ENCODE results near the genes ATF7, HOXC10 and HOXC6.

DNA sequence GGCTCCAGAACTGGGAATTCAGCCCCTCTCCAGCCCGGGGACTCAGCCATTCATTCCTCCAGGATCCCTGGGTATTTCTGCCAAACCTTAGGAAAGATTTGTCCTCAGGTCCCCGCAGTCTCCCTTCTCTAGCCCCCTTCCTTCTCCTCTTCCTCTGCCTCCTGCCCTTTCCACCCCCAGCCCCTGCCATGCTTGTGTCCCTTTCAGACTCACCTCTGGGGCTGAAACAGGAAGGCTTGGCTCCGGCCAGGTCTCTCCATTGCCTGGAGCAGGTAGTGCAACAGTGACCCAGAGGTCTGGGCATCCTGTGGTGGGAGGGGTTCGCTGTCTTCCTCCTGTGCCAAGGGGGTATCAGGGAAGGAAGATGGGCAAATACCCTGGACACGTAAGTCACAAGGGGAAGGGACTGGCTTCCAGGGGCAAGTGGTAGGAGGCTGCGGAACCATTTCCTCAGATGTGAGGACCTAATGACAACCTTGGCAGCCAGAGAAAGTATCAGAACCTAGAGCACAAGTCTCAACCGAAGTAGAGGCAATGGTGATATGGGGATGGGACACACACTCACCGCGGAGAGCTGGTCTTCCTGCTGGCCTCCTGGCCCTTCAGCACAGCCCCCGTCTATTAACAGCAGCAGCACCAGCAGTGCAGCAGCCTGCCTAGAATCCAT lies 343 bp downstream of the NPFF start:
- RRBS = no CpG with 5 or more reads among the region's 10 CpGs

DNA sequence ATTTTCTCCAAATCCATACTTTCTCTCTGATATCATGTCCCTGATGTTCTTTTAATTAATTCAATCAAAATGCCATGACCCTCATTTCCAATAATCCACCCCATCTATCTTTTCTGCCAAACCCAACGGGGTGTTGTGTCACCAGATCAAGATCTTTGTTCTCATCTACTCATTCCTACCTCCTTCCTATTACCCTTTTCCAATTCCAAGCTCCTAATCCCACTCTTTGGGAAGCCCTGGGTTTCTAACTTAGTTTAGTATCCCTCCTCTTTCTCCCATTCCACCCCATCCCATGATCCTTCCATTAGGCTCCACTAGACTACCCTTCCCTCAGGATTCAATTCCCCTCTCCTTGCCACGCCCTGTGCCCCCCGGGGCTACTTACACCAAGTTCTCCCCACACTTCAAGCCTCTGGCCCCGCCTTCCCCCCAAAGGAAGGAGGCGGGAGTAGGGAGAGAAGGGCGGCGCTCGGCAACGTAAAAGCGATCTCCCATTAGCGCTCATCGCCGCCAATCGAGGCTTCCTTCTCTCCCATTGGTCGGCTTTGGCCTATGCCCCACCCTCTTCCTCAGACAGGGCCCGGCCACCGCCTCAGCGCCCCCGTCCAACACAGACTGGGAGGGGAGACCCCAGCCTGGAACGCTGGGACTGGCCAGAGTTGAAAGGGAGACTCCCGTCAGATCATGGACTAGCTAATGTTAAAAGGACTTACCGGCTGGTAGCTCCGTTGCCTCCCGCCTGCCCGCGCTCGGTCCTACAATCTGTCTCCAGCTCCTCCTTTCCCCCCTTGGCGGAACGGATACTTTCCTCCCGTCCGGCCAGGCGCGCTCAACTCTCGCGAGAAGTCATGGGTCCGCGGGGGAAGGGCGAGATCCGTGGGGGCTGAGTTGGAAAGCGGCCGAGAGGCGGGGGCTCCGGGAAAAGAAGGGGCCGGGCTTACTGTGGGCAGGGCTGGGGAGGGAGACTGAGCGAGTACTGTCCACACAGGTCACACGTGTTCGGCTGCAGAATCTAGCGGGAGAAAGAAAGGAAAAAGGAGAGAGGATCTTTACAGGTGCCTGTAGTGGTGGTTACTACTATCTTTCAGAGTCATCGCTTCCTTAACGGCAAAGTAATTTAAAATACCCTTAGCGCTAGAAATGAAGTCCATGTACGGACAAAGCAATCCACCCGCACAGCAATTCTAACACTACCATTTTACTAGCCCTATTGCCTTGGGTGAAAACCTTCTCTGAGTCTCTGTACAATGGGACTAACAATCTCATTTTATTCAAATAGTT lies at the start of gene ATF7:
ATF7 (minus strand) TSS at position 817 of the 1,281 bp plus-strand sequence.
- RRBS = 2% methylated on average over 17 of the region's 53 CpGs

DNA sequence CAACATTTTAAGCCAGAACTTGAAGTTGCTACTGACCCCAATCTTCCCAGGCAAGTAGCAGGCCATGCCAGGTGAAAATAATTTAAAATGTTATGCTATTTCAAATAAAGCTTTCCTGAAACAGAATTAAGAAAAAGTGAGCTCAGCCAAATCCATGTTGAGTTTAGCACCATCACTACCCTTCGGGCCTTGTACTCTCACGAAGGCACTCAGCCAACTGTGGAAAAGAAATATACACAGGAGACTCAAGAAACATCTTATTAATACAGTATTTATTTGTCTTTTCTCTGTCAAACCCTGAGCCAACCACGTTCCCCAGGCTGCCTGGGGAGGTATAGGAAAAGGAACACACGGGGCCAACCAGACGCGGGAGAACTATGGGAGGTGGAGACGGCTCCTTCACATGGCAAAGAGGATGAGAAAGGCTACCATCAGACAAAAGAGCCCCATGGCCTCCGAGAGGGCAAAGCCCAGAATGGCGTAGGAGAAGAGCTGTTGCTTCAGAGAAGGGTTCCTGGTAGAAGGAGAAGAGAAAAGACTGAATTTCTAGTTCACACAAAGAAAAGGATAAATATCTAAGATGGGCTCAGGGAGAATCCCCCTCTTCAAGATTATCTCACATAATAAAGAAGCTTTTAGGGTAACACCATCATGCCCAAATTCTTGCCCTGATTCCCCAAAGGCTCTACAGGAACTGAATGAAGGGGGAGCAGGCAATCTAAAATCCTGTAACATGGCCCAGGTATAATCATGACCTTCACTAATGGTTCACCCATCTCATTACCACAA lies 10.8 kb downstream of the ATP5MC2 start:
- RRBS = no CpG with 5 or more reads among the region's 9 CpGs

DNA sequence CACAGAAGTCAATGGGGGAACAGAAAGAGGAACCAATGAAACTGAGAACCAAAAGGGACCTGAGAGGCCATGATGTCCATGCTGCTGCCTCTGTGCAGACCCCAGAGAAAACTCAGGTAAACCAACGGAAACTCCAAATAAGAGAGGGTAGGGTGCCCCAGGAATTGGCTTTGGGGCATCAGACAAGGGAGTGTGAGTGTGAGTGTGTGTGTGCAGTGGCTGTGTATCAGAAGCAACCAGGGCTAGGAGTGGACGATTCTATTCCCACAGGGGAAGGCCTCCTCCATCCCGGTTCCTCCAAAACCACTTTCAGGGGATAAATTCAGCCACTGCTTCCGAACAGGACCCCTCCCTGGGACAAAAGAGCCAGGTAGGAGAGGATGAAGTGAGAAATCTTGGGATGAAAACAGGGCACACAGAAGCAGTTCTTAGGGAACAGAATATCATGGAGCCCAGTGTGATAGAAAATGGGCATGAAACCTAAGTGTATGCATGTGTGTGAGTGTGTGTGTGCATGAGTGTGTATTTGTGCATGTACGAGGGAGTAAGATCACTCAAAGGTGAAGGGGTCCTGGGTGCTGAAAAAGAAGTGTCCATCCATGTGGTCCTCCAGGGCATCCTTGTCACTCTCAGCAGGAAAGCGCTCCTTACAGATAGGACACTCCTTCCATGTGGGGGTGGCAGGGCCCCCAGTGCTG lies 15.7 kb downstream of the CALCOCO1 start:
- RRBS = no CpG with 5 or more reads among the region's 6 CpGs

GRCh38 chr12:53738478-53739515 lies 11.5 kb upstream of the CALCOCO1 start:
- RRBS = 67% methylated on average over 5 of the region's 36 CpGs

- RRBS = no CpG with 5 or more reads among the region's 6 CpGs
Measured at GRCh38 chr12:53968490-53968901, 4.4 kb upstream of the HOXC11 start.

GRCh38 chr12:53974140-53975155 lies 1.5 kb downstream of the HOXC11 start:
- RRBS = 51% methylated on average over 16 of the region's 69 CpGs

DNA sequence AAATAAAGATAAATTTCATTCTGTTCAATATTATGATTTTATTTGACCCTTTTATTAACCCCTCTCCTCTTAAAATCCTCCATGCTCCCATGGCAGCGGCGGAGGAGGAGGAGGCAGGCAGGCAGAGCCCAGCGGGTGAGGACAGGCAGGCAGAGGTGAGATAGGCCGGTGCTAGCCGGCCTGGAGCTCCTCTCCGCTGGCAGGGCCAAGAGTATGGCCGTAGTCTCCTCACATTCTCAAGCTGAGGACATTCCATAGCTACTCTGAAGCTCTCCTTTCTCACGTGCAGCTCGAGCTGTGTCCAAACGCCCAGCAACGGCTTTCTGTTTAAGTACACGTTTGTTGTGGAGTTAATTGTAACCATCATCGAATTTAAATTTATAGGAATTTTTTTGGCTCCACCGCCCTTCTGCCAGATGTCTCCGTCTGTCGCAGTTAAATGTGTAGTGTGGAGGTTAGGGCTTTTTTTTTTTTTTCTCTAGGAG lies 3.5 kb downstream of the HOXC11 start:
- RRBS = no CpG with 5 or more reads among the region's 16 CpGs

DNA sequence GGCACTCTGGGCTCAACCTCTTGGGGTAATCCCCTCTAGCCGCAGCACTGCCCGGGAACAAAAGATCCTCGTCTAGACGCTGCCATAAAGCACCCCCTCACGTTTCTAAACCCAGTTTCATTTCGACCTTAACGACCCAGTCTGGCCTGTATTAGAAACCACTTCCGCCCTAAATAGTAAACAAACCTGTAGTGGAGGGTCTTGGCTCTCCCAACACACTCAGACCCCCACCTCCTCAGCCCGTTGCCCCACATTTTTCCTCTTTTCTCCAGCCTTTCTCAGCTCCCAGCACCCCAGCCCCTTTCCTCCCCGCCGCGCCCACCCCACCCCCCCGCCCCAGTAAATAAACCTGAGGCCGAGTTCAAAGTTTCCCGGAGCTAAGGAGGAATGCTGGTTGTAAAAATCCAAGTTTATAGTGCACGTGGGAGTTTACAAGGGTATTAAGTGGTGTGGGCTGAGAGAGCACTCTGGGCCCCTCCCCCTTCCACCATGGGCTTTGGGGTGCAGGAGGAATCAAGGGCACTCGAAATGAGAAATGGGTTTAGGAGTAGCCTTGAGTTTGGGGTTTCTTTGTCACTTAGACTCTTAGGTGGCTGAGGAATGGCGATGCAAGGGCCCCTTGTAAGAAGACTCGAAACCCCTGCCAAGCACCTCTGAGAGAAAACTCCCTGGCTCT lies 5.4 kb downstream of the HOXC11 start:
- RRBS = no CpG with 5 or more reads among the region's 19 CpGs

- RRBS = no CpG with 5 or more reads among the region's 85 CpGs
Measured at GRCh38 chr12:53984929-53986066, at the start of gene HOXC10. Gene HOXC10, plus strand, starts transcription at chr12:53985146.

DNA sequence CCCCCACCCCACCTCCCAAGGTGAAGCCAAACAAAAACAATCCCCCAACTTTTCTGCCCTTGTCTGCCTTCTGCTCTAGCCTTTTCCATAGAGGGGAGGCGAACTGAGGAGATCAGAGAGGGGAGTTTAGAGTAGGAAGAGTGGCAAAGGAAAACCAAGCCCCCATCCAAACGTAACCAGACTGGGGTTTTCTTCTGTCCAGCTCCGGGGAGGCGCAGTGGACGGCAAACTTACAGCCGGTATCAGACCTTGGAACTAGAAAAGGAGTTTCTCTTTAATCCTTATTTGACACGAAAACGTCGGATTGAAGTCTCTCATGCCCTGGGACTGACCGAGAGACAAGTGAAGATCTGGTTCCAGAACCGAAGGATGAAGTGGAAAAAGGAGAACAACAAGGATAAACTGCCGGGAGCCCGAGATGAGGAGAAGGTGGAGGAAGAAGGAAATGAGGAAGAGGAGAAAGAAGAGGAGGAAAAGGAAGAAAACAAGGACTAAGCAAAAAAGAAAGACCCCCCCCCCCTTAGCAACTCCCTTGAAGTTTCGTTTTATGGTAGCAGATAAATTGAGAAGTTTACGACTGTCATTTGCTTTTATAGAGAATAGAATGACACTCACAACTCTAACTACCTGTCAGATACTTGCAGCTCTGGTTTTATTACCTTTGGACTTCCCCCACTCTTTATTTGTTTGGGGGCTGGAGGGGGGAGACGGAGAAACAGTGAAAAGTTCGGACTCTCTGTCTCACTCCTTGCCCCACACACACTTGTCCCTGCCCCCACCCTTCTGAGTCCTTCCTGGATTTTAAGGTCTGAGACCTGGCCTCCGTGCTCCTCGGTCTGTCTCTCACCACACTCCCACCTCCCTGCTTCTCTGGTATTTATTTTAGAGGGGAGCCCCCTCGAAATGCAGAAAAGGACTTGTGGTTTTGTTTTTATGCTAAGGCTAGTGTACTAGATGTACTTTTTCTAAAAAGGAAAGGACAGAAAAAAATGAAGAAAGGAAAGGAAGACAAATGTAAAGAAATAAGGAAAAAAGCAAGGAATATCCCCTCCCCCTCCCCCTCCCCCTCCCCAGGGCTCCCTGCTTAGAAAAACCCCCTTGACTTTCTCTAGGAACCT lies 2.5 kb downstream of the HOXC8 start:
- RRBS = no CpG with 5 or more reads among the region's 20 CpGs

DNA sequence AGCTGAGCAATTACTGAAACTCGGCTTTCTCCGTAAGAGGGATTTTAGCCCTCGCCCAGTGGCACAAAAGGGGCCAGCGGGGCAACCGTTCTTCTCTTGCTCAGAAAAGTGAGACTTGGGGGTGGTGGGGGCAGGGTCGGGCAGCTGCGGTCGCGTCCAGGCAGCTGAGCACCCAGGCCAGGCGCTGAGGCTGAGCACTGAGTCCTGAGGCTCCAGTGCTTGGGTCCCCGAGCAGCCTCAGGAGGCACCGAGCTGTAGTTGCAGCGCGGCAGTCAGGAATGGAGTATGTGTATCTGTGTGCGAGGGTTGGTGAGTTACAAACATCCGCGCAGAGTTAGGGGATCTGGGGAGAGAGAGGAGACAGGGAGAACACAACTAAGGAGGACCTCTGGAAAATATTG lies 4.1 kb upstream of the HOXC6 start:
- RRBS = no CpG with 5 or more reads among the region's 17 CpGs

DNA sequence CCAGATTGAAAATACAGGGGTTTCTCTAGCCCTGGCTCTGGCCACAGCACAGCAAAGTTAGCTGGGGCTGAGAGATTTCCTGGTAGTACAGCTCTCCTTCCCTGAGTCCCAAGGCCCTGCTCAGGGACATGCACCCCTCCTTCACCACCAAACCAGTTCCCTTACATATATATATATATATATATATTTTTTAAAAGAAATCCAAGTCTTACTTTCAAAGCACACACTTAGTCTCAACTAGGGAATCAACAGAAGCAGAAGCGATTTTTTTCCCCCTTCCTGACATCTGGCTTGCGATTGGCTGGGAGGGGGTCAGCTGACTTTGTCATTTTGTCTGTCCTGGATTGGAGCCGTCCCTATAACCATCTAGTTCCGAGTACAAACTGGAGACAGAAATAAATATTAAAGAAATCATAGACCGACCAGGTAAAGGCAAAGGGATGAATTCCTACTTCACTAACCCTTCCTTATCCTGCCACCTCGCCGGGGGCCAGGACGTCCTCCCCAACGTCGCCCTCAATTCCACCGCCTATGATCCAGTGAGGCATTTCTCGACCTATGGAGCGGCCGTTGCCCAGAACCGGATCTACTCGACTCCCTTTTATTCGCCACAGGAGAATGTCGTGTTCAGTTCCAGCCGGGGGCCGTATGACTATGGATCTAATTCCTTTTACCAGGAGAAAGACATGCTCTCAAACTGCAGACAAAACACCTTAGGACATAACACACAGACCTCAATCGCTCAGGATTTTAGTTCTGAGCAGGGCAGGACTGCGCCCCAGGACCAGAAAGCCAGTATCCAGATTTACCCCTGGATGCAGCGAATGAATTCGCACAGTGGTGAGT lies at the start of gene HOXC6:
HOXC6 (plus strand) TSS at position 359 of the 846 bp plus-strand sequence.
- RRBS = 7% methylated on average over 8 of the region's 24 CpGs

GRCh38 chr12:54128466-54129305 lies 60.1 kb downstream of the SMUG1 start:
- RRBS = no CpG with 5 or more reads among the region's 2 CpGs

GRCh38 chr12:54147463-54148084 lies 41.2 kb downstream of the SMUG1 start:
- RRBS = no CpG with 5 or more reads among the region's 9 CpGs

GRCh38 chr12:54214498-54215061 lies 25.8 kb upstream of the SMUG1 start:
- RRBS = no CpG with 5 or more reads among the region's 24 CpGs

DNA sequence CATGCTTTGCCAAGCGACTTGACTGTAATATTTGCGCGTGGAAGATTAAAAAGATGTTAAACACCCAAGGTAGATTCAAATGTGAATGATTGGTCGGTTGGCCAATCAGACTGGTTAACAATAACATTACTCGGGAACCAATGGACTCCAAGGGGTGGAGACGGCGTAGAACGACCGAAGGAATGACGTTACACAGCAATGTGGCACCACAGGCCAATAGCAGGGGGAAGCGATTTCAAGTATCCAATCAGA lies 202 bp upstream of the HNRNPA1 start:
- RRBS = no CpG with 5 or more reads among the region's 11 CpGs

GRCh38 chr12:54350352-54351074 lies 13.8 kb downstream of the GPR84 start:
- RRBS = no CpG with 5 or more reads among the region's 5 CpGs

- RRBS = no CpG with 5 or more reads among the region's 5 CpGs
Measured at GRCh38 chr12:54372280-54372755, 8.0 kb upstream of the GPR84 start.

GRCh38 chr12:54379608-54380124 lies 4.9 kb downstream of the ZNF385A start:
- RRBS = no CpG with 5 or more reads among the region's 13 CpGs

Measured in UCH-1 (cell line).